Stomach (tissue), 7 donors: ENCODE data around the genes KY and PCCB.

GRCh38 chr3:133675912-133676179 lies 14.1 kb upstream of the TOPBP1 start:
- PRO-cap: no peak
- RAMPAGE, long total RNA, 5 experiments: no peak in any of the 5 experiments
- RRBS: no CpG with 5 or more reads among the region's 2 CpGs

GRCh38 chr3:133760911-133761389 lies 14.8 kb downstream of the TF start:
- PRO-cap: no peak
- RAMPAGE, long total RNA, 5 experiments: no peak in any of the 5 experiments
- RRBS: no CpG with 5 or more reads among the region's 2 CpGs

GRCh38 chr3:133948190-133949003 lies 52.7 kb upstream of the RAB6B start:
- PRO-cap: no peak
- RAMPAGE, long total RNA, 5 experiments: start-site peak on the minus strand in 1 of 5 experiments, at chr3:133948594-133948708 at its widest, 6 reads per replicate
- RRBS: no CpG with 5 or more reads among the region's 11 CpGs

DNA sequence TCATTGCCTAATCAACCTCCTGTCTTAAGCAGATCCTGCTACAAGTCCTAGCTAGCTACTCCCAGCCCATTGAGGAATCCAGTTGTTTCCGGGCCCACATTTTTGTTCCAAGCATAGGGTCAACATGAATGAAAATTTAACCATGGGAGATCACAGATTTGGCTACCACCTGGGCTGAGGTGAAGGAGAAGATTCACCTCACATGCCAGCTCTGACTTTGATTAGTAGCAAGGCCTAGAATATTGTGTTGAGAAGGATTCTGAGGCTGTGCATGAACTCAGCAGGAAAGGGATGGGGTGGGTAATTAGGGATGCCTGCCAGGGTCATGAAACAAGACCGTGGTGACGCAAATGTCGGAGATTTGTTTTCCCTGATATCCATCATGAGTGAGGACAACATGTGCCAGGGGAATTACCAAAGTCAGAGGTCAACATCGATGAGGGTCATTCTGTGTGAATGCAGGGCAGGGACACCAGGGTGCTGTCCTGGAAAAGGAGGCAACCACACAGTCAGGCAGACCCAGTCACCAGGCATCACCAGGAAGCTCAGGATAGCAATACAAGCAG lies 52.3 kb downstream of the SLCO2A1 start:
- PRO-cap: no peak
- RAMPAGE, long total RNA, 5 experiments: no peak in any of the 5 experiments
- RRBS: no CpG with 5 or more reads among the region's 5 CpGs

- PRO-cap: unidirectional peak, plus-strand start at chr3:134027763
- RAMPAGE, long total RNA, 5 experiments: start-site peak on the minus strand in 1 of 5 experiments, at chr3:134027448-134028067 at its widest, 23 reads per replicate
- RRBS: no CpG with 5 or more reads among the region's 9 CpGs
Observed at GRCh38 chr3:134027376-134028117, 2.2 kb downstream of the SLCO2A1 start.

- PRO-cap: no peak
- RAMPAGE, long total RNA, 5 experiments: no peak in any of the 5 experiments
- RRBS: no CpG with 5 or more reads among the region's 4 CpGs
Observed at GRCh38 chr3:134052340-134052657, 22.6 kb upstream of the SLCO2A1 start.

- PRO-cap: no peak
- RAMPAGE, long total RNA, 5 experiments: start-site peak on the minus strand in 3 of 5 experiments, at chr3:134201215-134201428 at its widest, 7 to 25 reads per replicate
- RRBS: no CpG with 5 or more reads among the region's 5 CpGs
Observed at GRCh38 chr3:134201174-134201708, 49.4 kb downstream of the RYK start.

- PRO-cap: no peak
- RAMPAGE, long total RNA, 5 experiments: start-site peak on the minus strand in 4 of 5 experiments, at chr3:134202512-134203002 at its widest, 6 to 14 reads per replicate
- RRBS: no CpG with 5 or more reads among the region's 4 CpGs
Observed at GRCh38 chr3:134202498-134202984, 48.1 kb downstream of the RYK start.

DNA sequence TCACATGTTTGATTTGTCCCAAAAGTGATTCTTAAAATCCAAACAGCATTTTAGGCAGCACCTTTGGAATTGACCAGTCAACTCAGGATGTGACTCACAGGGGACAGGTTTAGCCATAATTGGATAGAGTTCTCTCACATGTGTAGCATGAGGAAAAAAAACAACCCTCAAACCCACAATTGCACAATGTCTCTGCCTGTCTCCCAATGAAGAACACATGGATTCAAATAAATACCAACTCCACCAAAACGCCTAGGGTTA lies 8.0 kb downstream of the RYK start:
- PRO-cap: no peak
- RAMPAGE, long total RNA, 5 experiments: no peak in any of the 5 experiments
- RRBS: no CpG with 5 or more reads among the region's 1 CpG

GRCh38 chr3:134243156-134244008 lies 7.3 kb downstream of the RYK start:
- PRO-cap: no peak
- RAMPAGE, long total RNA, 5 experiments: start-site peak on the minus strand in 1 of 5 experiments, at chr3:134243349-134244081 at its widest, 20 reads per replicate
- RRBS: no CpG with 5 or more reads among the region's 3 CpGs

- PRO-cap: no peak
- RAMPAGE, long total RNA, 5 experiments: no peak in any of the 5 experiments
- RRBS: no CpG with 5 or more reads among the region's 12 CpGs
Observed at GRCh38 chr3:134326200-134326676, 48.0 kb downstream of the AMOTL2 start.

GRCh38 chr3:134368744-134369924 lies 5.1 kb downstream of the AMOTL2 start:
- PRO-cap: no peak
- RAMPAGE, long total RNA, 5 experiments: start-site peak on the minus strand in 1 of 5 experiments, at chr3:134369467-134369488 at its widest, 5 reads per replicate
- RRBS: no CpG with 5 or more reads among the region's 15 CpGs

- PRO-cap: bidirectional peak, plus-strand start at chr3:134375001, minus-strand start at chr3:134374447; unidirectional peak, minus-strand start at chr3:134375338
- RAMPAGE, long total RNA, 5 experiments: no peak in any of the 5 experiments
- RRBS: 4% methylated on average over 2 of the region's 27 CpGs
Observed at GRCh38 chr3:134374833-134375605, 772 bp upstream of the AMOTL2 start.

DNA sequence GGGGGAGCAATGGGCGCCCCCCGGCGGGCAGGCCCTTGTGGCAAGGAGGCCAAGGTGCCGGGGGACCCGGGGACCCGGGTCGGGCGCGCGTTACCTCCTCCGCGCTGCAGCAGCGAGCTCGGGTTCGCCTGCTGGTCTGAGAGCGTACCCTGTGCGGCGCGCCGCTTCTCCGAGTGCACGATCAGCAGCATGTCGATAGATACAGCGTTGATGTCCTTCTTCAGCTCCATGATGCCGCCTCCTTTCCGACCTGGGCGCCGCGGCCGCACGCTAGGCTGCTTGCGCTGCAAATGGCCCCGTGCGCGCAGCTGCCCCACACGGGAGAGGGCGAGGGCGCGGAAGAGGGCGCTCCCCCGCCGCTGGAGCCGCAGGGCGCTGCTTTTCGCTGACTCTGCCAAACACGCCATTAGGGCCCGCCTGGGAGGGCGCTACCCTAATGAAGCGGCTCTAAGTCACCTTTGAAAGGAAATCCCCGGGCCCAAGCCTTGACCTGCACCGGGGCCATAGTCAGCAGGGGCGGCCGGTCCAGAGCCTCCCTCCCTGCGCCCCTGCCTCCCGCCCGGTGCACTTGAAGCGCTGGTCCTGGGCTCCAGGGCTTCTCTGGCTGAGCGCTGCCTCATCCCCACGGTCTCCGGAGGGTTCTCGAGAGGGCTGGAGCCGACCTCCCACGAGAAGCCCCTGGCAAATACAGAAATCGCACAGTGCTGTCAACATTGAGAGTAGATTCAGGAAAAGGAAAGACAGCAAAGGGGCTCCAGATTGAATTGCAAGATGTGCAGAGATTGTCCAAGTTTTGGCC lies at the start of gene KY:
TSS of gene KY (minus strand) at position 292 of the 799 bp plus-strand sequence.
- PRO-cap: no peak
- RAMPAGE, long total RNA, 5 experiments: start-site peak on the minus strand in 3 of 5 experiments, centred at positions 302 to 643 of the sequence, 5 to 43 reads per replicate
- RRBS: 6% methylated on average over 10 of the region's 64 CpGs

GRCh38 chr3:134797177-134797593 lies 2.1 kb downstream of the EPHB1 start:
- PRO-cap: no peak
- RAMPAGE, long total RNA, 5 experiments: no peak in any of the 5 experiments
- RRBS: 29% methylated on average over 9 of the region's 19 CpGs

GRCh38 chr3:134798190-134798701 lies 3.2 kb downstream of the EPHB1 start:
- PRO-cap: no peak
- RAMPAGE, long total RNA, 5 experiments: no peak in any of the 5 experiments
- RRBS: no CpG with 5 or more reads among the region's 5 CpGs

- PRO-cap: no peak
- RAMPAGE, long total RNA, 5 experiments: no peak in any of the 5 experiments
- RRBS: no CpG with 5 or more reads among the region's 4 CpGs
Observed at GRCh38 chr3:134852988-134853475, 58.0 kb downstream of the EPHB1 start.

DNA sequence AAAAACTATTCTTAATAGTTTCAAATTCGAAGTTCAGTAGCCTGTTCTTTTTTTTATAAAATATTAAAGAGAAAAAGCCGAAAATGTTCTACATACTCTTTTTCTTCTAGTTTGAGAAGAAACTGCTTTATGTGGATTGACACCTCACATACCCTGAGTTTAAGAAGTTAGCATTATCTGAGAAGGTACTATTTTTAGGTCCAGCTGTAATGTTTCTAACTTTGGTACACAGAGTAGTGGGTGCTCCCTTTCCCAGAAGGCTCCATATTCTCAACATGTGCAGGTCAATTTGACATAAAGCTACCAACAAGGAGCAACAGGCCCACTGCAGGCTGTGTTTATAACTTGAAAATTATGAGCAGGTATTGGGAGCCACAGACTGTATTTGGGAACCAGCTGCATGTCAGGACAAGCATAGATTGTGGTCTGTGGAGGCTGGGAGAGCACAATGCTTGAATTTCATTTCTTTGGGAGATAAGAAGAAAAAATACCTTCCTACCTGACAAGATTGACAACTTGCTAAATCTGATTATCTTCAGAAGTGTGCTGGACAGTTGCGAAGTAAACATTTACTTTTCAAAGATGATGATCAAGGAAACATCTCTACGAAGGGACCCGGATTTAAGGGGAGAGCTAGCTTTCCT lies 57.1 kb downstream of the PPP2R3A start:
- PRO-cap: no peak
- RAMPAGE, long total RNA, 5 experiments: no peak in any of the 5 experiments
- RRBS: no CpG with 5 or more reads among the region's 5 CpGs

DNA sequence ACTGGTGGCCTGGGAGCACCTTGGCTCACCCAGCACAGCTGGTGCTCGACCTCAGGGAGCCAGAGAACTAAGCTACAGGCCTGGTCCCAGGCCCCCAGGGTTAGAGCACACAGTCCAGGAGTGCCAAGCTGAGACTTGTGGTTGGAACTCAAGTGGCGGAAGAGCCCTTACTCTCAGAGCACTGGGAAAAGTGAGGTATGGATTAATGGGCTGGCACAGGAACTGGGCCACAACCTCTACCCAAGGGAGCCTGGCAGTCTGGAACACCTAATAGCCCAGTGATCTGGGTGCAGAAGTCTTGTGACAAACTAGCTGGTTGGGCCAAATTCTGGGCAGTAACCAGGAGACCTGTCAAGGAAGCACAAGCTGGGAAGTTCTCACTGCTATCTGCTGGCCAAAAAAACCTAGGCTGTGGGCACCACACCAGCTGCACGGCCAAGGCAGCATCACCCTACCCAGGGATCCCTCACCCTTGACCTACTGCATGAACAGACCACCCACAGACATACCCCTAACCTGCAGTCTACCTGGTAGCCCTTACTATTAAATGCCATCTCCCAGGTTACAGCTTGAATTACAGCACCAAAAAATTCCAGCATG lies 79.8 kb downstream of the PPP2R3A start:
- PRO-cap: no peak
- RAMPAGE, long total RNA, 5 experiments: start-site peak on the plus strand in 3 of 5 experiments, centred at positions 185 to 325 of the sequence, 6 to 14 reads per replicate
- RRBS: no CpG with 5 or more reads among the region's 3 CpGs

DNA sequence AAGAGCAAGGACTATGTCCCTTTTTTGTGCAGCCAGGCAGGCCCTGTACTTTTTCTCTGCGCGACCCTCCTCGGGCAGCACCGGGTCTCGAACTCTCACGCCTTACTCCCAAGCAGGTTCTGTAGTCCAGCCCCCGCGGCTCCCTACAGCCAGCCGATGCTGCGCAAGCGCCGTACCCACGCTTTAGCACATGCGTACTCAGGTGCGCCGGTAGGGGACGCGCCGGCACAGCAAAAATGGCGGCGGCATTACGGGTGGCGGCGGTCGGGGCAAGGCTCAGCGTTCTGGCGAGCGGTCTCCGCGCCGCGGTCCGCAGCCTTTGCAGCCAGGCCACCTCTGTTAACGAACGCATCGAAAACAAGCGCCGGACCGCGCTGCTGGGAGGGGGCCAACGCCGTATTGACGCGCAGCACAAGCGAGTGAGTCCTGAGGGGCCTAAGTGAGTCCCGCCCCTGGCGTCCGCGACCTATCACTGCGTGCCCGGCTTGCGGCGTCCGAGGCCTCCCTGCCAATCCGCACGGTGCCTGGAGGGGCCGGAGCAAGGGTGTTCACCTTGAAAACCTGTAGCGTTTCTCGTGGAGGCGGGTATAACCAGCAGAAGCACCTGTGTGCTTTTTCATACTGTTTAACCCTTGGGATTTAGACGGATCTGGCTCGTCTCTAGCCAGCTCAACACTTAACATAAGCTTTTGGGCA lies at the start of gene PCCB:
TSS of gene PCCB (plus strand) at position 201 of the 696 bp plus-strand sequence.
- PRO-cap: bidirectional peak, plus-strand start at position 233 of the sequence, minus-strand start at position 121 of the sequence; bidirectional peak, plus-strand start at position 584 of the sequence, minus-strand start at position 382 of the sequence
- RAMPAGE, long total RNA, 5 experiments: start-site peak on the plus strand in 5 of 5 experiments, centred at positions 217 to 261 of the sequence, 143 to 301 reads per replicate
- RRBS: 1% methylated on average over 24 of the region's 62 CpGs